GM23248 (cell line): ENCODE data around the gene ZNF79.

DNA sequence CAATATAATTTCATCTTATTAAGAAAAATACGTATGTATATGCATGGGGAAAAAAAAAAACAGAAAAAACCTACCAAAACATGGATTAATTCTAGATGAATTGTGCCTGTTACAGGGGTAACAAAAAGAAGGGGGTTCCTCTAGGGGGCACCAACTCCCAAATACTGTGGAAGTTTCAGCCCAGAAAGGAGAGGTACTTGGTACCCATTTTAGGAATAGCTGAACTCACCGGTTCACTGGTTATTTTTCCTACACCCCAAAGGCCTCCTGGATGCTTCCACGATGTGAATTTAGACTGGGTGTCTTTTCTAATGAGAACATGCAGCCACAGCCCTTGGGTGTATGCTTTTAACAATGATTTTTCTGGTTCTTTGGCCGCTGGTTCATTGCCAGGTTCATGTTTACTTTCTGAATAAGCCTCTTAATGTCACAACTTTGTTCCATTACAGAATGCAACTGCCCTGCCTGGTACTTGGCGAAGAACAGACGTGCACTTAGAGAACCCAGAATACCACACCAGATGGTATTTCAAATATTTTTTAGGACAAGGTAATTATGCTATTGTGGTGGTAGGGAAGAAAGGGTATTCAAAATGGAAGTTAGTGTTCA is 46.7 kb downstream of the GARNL3 start:
- RAMPAGE, long total RNA = no peak

DNA sequence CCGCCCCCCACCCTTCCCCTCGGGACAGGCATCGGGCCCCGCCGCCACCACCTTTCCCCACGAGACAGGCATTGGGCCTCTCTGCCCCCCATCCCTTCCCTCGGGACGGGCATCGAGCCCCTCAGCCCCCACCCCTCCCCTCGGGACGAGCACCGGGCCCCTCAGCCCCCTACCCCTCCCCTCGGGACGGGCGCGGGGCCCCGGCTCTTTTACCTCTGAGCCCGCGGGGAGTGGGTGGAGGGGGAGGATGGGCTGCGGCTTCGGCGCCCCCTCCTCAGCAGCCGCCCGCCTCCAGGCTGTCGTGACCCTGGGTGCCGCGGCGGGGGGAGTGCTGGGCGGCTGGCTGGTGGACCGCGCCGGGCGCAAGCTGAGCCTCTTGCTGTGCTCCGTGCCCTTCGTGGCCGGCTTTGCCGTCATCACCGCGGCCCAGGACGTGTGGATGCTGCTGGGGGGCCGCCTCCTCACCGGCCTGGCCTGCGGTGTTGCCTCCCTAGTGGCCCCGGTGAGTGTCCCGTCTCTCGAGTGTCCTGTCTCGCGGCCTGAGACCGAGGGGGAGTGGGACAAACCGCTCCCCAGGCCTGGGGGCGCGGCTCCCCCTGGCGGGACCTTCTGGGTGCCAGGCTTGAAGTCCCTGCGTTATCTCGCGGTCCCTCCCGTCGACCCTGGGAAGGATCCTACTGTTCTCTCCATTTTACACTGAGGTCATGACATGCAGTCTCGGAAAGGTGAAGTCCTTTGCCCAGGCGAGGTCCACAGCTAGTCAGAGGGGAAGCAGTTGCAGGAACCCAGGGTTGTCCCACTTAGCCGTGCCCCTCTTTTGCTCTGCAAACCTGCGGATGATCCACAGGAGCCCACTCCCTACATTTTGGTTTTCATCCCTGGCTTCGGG is 885 bp downstream of the SLC2A8 start:
- RAMPAGE, long total RNA = no peak

DNA sequence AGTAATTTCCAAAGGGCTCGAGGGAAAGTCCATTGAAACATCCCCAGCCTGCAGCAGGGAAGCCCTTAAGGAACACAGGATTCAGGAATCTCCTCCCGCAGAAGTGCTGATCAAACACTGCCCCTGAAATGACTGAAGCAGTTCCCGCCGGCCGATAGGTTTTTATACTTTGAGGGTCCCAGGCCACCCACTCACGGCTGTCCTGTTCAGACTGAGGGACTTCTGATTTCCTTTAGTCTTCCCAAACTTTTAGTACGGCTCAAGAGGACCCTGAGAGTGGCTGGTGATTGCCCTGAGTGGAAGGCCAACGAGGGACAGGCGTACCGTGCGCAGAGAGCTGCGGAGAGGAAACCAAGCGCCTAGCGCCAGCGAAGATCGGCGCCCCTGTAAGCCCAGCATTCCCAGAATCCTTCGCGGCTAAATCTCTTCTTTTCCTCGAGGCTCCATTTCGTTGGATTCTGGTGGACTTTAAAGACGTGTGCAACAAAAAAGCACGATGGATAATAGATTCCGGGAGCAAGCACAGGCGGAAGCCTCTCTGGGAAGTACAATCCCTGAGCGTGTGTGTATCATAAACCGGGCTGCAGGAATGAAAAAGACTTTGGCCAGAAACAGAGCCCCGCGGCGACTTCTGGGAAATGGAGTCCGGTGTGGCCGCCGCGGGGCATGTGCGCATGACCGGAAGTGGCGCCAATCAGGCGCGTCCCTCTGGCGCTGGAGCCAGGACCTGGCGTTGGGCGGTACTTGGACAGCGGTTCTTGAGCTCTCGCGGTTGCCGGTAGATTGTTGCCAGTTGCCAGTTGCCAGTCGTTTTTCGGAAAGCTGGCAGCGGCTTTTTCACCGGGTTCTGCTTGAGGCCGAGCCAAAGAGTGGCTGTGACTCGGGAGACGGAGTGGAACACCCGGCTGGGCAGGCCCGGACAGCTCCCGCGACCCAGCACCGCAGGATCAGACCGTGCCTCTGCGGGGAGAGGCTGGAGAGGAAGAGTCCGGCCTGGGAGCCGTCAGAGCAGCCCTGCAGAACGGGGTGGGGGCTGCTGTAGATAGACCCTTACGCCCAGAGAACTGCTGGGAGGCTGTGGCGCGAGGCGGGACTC is at the start of gene ZNF79:
Gene ZNF79, plus strand, starts transcription at position 693 of the 1,096 bp plus-strand sequence.
- RAMPAGE, long total RNA = no peak

DNA sequence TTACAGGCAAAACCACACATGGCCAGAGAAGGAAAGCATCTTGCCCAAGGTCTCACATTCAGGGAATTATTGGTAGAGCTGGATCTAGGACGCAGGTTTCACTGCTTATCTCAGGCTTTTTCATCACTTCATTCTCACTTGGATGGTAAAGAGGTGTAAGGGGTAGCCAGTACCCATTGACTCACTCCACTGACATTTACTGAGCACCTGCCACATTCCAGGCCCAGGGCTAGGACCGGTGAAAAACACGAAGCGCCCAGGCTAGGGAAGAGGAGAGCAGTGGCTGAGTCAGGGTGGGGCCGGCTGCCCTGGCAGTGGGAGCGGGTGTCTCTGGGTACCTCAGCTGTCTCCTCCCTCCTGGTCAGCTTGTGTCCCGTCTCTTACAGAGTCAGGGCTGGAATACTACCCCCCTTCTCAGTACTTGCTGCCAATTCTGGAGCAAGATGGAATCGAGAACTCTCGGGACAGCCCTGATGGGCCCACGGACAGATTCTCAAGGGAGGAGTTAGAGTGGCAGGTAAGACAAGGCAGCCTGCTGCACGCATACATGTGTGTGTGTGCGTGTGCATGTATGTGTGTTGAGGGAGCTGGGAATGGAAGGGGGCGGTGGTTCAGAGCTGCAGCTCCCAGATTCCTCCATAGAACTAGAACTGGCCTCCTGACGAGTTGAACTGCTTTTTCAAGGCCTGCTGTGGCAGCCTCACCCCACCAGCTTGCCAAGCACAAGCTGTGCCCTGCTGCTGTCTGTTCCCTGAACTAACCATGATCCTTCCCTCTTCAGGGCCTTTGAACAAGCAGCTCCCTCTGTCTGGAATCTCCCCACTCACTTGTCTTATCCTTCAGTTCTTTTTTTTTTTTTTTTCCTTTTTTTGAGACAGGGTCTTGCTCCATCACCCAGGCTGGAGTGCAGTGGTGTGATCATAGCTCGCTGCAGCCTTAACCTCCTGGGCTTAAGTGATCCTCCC is 22.4 kb downstream of the LRSAM1 start:
- RAMPAGE, long total RNA = no peak

GRCh38 chr9:127541827-127542346 is 27.0 kb downstream of the NIBAN2 start:
- RAMPAGE, long total RNA = no peak

DNA sequence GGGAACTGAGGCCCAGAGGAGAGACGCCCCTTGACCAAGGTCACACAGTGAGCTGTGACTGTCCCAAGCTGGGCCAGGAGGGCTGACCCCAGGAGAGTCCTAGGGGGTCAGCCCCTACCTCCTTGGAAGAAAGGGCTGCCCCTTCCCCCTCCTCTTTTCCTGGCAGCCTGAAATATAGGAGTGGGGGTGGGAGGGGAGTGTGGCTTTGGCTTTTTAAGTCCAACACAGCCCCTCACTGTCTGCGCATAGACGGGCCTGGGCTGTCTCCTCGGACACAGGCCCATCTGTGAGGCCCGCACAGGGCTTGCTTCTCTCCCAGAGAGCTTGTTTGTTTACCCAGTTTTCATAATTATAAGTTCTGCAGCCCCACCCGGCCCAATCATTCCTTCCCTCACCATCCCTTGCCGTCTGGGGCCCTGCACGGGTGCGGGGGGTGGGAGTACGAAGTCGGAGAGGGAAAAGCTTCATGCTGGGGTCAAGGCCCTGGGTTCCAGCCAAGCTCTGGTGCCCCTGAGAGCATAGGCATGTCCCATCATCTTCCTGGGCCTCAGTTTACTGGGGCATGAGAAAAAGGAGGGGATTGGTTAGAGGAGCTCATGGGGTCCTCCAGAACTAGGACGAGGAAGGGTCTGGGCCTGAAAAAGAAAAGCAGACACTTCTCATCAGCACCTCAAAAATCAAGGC is 10.8 kb downstream of the NIBAN2 start:
- RAMPAGE, long total RNA = no peak

GRCh38 chr9:127566889-127568015 is 1.6 kb downstream of the NIBAN2 start:
- RAMPAGE, long total RNA = no peak

DNA sequence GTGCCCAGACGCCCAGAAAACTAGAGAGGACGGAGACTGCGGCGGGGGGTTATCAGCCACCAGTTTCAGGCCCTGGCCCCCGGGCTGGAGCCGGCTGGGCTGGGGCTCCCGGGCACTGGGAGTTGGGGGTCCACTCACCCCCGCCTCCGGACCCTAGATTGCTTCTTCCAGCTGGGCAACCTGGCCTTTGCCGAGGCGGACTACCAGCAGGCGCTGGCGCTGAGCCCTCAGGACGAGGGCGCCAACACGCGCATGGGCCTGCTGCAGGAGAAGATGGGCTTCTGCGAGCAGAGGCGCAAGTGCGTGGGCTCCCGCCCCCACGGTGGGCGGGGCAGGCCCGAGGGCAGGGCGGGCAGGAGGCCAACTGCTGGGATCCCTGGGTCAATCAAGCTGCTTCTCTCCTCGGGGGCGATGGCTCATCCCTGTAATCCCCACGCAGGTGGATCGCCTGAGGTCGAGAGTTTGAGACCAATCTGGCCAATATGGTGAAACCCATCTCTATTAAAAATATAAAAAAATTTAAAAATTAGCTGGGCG is 8.8 kb downstream of the TTC16 start:
- RAMPAGE, long total RNA = no peak

DNA sequence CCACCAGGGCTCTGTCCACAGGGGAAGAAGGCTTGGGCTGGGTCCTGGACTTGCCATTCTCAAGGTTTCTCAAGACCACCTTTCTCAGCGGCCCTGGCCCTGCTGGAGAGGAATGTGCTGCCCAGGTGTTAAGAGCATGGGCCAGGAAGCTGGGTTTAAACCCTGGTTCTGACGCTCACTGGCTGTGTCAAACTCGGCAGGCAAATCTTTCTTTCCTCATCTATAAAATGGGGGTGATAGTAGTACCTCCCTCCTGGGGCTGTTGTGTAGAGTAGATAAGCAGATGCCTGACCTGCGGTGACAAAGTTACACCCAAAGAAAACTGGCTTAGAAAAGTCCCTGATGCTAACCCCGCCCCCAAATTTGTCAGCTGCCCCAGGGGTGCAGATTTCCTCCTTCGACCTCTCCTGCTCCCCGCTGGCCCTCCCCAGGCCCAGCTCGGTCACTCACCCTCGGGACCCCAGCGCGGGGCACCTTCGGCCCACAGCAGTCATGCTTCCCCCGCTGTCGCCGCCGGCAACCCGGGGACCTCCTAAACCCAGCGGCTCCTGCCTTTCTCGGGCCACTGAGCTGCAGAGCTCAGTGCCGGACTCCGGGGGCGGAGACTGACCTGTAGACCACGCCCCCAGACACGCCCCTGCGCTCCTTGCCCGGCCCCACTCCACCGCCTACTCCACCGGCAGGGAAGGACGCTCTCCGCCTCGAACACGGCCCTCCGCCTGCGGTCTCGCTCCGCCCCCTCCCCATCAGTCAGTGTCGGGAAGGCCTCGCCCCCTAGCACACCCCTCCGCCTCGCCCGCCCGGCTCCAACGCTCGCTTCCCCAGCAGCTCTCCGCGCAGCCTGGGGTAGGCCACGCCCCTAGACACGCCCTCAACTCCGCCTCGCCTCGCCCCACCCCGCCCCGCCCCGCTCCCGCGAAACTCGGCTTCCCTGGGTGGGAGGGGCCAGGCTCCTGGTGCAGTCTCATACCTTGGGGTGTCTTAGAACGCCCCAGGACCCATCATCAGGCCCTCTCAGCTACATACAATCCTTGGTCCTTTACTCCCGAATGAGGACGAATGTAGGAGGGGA is 7.4 kb downstream of the SH2D3C start:
- RAMPAGE, long total RNA = no peak

DNA sequence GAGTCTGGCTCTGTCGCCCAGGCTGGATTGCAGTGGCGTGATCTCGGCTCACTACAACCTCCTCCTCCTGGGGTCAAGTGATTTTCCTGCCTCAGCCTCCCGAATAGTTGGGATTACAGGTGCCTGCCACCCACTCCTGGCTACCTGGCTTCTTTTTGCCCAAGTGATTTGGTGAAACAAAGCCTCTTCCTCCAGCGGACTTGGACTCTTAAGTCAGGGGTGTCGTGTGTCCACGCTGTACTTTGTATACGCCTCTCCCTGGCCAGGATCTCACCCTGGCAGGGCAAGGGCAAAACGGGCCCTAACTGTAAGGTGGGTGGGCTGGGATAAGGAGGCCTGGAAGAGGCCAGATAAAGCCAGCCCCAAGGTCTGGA is 8.1 kb downstream of the CDK9 start:
- RAMPAGE, long total RNA = no peak

GRCh38 chr9:127803462-127804601 is 1.1 kb downstream of the FPGS start:
- RAMPAGE, long total RNA = no peak

DNA sequence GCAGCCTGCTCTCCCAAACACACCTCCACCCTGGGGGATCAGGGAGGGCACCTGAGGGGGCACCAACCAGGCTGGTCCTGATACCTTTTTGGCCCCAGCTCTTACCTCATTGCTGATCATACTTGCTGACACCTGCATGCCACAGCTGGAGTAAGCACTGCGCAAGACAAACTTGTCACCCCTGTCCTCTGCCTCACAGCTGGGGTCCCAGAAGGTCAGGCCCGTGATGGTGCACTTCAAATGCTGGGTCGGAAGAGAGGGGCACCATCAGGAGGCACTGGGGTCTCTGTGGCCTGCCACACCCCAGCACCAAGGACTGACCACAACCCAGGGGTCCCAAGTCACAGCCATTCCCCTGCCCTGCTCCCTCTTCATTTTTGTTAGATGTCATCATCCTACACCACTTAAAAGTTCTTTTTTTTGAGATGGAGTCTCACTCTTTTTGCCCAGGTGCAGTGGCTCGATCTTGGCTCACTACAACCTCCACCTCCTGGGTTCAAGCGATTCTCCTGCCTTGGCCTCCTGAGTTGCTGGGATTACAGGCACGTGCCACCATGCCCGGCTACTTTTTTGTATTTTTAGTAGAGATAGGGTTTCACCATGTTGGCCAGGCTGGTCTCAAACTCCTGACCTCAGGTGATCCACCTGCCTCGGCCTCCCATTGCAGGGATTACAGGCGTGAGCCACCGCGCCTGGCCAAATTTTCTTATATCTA is 17.3 kb downstream of the FPGS start:
- RAMPAGE, long total RNA = no peak

DNA sequence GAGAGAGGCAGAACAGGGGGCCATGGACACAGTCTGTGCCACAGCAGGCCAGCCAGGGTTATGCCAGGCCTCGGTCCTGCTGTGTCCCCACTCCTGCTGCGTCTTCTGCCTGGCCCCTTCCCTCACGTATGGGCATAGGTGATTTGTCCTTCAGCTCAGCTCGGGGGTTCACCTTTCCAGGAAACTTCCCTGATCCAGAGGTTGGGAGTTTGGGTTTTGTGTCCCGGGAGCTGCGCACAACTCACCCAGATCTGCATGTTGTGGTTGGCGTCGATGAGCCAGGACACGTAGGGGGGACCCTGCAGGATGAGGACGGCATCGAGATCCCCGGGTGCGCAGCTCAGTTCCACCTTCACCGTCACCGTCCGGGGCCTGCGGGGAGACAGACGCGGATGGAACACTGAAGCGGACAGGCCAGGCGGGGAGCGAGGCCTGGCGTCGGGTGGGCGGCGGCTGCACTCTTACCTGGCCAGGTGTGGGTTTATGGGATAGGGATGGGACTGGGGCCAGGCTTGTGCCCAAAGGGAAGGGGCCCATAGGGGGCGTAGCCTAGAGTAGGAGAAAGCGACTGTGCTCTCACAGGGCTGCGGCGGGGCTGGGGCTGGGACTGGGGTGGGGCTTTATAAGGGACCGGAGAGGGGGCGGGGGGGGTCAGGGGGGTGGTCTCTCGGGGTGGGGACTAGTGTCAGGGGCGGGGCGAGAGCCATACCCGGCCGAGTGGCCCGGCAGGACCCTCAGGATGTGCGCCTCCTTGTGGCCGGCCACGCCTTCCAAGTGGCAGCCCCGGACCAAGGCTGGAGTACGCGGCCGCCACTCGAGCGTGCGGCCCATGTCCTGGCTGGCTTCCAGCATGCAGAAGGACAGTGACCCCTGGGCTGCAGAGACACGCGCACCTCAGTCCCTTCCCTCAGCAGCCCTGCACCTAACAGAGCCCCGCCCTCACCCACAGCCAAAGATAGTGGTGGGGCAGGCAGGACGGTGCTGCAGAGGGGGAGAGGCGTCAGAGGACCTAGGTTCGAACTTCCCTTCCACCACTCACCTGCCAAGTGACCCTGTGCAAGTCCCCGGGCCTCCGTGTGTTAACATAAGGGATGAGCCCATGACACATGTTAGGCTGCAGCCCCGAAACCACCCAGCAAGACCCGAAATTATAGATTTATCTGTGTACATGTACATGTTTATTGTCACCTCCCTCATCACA is 22.7 kb downstream of the FPGS start:
- RAMPAGE, long total RNA = no peak

- RAMPAGE, long total RNA = no peak
These were observed 7.8 kb downstream of the ENG start for GRCh38 chr9:127846281-127847442.

GRCh38 chr9:127951898-127952591 is 14.4 kb upstream of the DPM2 start:
- RAMPAGE, long total RNA = no peak

DNA sequence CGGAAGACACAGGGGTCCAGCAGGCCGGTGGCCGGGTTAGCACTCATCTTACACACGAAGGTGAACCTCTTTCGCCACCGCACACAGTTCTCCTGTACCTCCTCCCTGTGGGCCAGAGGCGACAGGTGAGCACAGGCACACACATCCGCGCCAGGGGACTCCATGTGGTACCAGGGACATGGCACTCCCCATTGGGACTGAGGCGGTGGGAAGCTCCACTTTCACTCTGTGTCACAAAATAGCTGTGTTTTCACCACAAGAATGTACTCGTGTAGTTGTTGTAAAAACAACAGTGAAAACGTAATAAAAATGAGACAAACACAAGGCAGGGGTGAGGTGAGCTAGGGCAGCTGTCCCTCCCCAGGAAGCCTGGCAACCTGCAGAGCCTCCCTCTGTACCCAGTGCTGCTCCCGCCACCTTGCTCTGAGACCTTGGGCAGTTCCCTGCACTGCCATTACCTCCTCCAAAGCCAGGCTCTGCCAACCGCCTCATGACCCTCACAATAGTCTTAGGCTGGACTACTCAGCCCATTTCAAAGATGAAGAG is 16.2 kb upstream of the DPM2 start:
- RAMPAGE, long total RNA = no peak

GRCh38 chr9:127962970-127963270 is 17.9 kb downstream of the EEIG1 start:
- RAMPAGE, long total RNA = no peak

GRCh38 chr9:127982719-127983375 is 2.1 kb upstream of the EEIG1 start:
- RAMPAGE, long total RNA = no peak

DNA sequence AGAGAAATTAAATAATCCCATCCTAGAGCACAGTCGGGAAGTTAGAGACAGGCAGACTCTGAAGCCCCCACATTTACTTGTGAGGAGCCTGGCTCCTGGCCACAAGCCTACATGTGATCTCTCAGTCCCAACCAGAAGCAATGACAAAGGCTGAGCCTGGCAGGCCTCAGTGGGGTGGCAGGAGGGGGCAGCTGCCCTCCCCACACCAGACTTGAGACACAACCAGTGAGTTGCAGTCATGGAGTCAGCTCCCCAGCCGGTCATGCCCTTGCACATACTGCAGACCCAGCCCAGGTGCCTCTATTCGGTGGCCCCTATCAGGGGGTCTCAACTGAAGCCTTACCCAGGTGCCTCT is 11.0 kb downstream of the NAIF1 start:
- RAMPAGE, long total RNA = no peak

- RAMPAGE, long total RNA = no peak
These were observed 25.1 kb downstream of the PTGES2 start for GRCh38 chr9:128102534-128102788.